Upper lobe of left lung (tissue), 5 donors: ENCODE measurements around a stretch of chr9.

- PRO-cap, 2 experiments: no peak in any of the 2 experiments
- RAMPAGE, long total RNA, 4 experiments: no peak in any of the 4 experiments
Measured at GRCh38 chr9:66267623-66268007, 530.7 kb downstream of the FOXD4L4 start.

DNA sequence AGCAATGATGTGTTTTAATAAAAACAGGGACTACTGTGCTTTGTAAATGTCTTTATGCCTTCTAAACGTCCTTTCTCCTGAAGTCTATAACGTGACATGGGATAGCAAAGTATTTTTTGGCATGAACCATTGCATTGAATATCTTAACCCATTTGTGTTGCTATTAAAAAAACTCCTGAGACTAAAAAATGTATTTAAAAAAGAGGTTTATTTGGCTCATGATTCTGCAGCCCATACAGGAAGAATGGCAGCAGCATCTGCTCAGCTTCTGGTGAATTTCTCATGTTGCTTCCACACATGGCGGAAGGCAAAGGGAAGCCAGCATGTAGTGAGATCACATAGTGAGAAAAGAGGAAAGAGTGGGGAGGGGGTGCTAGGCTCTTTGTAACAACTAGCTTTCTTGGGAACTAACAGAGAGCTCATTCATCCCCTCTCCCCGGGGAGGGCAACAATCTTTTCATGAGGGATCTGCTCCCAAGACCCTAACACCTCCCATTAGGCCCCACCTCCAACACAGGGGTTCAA is 87.6 kb upstream of the ZNF658 start:
- PRO-cap, 2 experiments: no peak in any of the 2 experiments
- RAMPAGE, long total RNA, 4 experiments: no peak in any of the 4 experiments

GRCh38 chr9:67711297-67711776 is 147.4 kb upstream of the ANKRD20A1 start:
- PRO-cap, 2 experiments: no peak in any of the 2 experiments
- RAMPAGE, long total RNA, 4 experiments: no peak in any of the 4 experiments

GRCh38 chr9:67717834-67718413 is 140.8 kb upstream of the ANKRD20A1 start:
- PRO-cap, 2 experiments: no peak in any of the 2 experiments
- RAMPAGE, long total RNA, 4 experiments: no peak in any of the 4 experiments

GRCh38 chr9:67726254-67726430 is 132.6 kb upstream of the ANKRD20A1 start:
- PRO-cap, 2 experiments: no peak in any of the 2 experiments
- RAMPAGE, long total RNA, 4 experiments: no peak in any of the 4 experiments

DNA sequence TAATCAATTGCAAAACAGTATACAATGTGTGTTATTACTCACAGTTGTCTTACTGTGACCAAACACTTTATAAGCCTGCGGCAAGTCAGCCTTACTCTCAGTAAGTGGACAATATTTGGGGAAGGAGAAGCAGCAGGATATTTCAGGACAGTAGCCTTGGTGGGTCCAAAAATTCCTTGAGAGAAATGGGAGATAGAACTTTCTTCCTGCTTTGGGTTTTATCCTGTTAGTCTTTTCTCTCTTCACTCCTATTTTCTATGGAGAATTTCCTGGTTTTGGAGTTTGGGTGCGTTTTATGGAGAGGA is 824 bp upstream of the PGM5 start:
- PRO-cap, 2 experiments: no peak in any of the 2 experiments
- RAMPAGE, long total RNA, 4 experiments: no peak in any of the 4 experiments

DNA sequence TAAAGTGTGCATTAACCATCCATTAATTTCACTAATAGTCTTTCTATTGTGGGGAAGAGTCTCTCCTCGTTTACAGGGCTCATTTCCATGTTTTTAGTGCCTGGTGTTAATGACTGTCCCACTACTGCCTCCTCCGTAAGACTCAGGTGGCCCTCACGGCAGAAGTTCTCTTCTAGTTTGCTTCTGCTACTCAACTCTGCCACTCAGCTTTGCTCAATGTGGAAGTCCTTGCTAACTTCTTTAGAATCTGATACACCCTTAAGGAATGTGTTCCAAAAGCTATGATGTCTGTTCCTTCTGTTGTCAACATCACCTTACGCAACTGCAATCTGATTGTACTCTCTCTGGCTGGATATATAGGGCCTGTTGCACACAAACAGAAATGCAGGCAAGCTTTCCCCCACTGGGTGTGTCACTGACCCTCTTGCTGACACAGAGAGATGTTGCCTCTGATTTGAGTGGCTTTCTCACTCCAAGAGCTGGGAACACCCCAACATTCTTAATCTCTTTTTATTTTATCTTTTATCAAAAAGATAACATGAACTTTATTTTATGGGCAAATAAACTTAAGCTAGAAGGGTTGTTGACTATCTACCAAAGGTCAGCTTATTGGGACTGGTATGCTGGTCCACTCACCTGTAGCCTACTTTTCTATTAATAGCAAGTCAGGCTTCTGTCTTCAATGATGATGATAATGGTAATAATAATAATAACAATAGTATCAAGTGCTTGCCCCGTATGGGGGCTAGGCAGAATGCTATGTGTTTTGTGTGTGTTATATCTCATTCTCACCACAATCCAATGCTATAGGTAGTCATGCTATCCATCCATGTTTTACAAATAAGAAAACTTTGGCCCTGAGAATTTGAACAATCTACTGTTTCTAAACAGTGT is 25.2 kb downstream of the TMEM252 start:
- PRO-cap, 2 experiments: no peak in any of the 2 experiments
- RAMPAGE, long total RNA, 4 experiments: no peak in any of the 4 experiments

GRCh38 chr9:69067790-69068922 is 32.6 kb downstream of the FXN start:
- PRO-cap, 2 experiments: no peak in any of the 2 experiments
- RAMPAGE, long total RNA, 4 experiments: no peak in any of the 4 experiments

DNA sequence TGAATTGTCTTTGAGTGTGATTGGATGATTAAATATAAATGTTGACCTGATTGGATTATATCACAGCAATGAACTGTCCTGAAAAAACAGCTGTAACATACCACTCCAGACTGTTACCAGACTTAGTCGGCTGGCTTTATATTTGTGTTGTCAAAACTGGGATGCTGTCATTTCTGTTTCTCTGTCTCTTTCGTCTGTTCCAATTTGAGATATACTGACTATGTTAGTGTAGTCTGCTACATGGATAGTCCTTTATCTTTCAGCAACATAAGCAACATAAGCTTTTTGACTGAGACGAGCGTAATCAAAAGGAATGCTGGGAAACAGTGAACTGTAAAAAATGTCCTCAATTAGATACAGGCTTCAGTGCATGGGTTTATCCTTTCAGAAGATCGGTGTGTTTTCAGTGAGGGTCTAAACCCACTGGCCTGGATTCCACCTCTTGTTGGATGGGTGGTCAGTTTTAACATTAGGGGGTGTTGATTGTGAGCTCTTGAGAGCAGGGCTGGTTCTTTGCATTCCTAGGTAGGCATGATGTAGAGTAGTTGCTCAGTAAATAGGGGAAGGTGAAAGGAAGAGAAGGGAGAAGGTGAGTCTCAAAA is 13.3 kb downstream of the TJP2 start:
- PRO-cap, 2 experiments: no peak in any of the 2 experiments
- RAMPAGE, long total RNA, 4 experiments: no peak in any of the 4 experiments

DNA sequence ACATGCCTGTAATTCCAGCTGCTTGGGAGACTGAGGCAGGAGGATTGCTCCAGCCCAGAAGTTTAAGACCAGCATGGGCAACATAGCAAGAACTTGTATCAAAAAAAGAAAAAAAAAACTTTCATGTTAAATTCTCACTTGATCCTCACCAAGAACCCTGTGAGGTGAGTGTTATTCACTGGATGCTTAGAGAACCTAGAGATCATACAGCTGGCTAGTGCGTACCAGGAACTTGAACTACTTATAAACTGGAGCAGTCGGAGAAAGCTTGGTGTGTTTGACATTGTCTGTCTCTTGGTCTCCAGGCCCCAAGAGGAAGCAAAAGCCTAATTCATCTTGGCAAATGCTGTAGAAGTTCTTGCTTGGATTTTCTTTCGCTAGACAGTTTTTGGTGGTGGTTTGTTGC is 18.1 kb downstream of the TJP2 start:
- PRO-cap, 2 experiments: no peak in any of the 2 experiments
- RAMPAGE, long total RNA, 4 experiments: no peak in any of the 4 experiments

DNA sequence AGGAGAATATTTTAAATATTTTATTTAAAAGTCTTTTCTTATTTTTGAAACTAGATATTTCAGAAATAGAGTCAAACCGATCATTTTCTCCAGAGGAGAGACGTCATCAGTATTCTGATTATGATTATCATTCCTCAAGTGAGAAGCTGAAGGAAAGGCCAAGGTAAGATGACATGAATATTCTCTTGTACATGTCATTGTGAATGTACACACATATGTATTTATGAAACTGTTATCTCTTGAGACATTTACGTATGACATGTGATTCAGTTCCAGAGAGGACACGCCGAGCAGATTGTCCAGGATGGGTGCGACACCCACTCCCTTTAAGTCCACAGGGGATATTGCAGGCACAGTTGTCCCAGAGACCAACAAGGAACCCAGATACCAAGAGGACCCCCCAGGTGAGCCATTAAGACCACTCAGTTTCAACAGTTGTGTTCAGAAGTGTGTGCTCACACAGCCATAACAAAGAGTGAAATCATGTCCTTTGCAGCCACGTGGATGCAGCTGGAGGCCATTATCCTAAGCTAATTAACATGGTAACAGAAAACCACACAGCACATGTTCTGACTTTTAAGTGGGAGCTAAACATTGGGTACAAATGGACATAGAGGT is 53.7 kb downstream of the TJP2 start:
- PRO-cap, 2 experiments: no peak in any of the 2 experiments
- RAMPAGE, long total RNA, 4 experiments: no peak in any of the 4 experiments

DNA sequence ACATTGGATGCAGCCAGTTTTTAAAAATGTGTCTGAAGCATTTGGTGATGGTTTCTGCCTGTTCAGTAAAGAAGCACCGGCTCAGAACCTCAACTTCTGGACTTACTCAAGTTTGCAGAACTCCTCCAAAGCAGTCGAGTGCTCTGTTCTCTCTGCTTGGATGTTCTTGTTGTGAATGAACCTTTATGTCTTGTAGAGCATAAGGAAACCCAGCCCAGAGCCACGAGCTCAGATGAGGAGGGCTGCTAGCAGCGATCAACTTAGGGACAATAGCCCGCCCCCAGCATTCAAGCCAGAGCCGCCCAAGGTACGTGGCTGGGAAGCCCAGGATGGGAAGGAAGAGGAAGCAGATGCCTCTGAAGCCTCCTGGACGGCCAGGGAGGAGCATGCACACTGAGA is 75.1 kb downstream of the TJP2 start:
- PRO-cap, 2 experiments: no peak in any of the 2 experiments
- RAMPAGE, long total RNA, 4 experiments: no peak in any of the 4 experiments

GRCh38 chr9:69273113-69273597 is 51.9 kb upstream of the ENTREP1 start:
- PRO-cap, 2 experiments: no peak in any of the 2 experiments
- RAMPAGE, long total RNA, 4 experiments: no peak in any of the 4 experiments

DNA sequence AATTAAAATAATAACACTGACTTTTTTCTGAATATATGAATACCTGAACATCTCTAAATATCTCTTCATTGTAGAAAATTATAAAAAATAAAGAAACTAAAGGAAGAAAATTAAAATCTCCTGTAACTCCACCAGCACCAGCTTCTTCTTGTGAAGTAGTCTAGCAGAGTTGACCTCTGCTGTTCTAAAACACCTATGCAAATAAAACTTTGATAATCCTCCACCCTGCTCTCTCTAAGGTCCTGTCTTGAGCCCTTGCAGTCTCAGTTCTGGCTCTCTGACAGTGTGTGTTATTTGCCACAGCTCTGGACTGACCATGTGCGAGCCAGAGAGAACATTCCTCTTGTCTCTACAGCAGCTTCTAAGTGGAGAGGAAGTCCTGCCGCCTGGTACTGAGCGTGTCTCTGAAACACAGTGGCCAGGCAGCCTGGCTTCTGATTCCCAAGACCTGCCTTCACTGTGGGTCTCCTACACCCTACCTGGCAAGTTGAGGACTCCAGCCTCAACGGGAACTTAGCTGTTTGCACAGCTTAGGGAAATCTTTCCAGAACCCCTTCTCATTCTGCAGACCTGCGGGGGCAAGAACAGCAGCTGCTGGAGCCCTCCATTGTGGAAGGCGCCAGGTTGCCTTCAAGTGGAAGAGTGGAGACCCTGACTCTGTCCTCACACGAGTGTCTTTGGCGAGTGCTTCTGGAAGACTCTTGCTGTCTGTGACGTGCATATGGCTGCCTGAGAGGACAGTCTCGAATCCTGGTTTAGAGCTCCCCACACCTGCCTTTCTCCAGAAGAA is 61.7 kb downstream of the ENTREP1 start:
- PRO-cap, 2 experiments: no peak in any of the 2 experiments
- RAMPAGE, long total RNA, 4 experiments: start-site peak on the plus strand in 1 of 4 experiments, centred at position 568 of the sequence, 11 reads per replicate

DNA sequence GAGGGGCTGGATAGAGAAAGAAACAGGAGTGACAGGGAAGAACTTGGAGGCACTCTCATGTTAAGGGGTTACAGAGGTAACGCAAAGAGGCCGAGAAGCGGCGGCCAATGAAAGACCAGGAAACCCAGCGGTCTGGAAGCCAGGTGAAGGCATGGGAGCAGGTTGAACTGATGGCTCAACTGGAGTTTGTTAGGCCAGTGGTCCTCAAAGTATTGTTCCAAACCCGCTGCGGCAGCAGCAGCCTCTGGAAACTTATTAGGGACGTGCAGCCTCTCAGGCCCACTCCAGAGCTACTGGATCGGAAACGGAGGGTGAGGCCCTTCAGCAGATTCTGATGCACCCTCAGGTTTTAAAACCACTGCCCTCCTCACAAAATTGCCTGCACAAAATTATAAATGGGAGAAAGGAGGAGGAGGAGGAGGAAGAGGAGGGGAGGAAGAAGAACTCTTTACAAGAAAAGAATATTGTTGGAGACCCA is 775 bp upstream of the MAMDC2 start:
- PRO-cap, 2 experiments: no peak in any of the 2 experiments
- RAMPAGE, long total RNA, 4 experiments: no peak in any of the 4 experiments

DNA sequence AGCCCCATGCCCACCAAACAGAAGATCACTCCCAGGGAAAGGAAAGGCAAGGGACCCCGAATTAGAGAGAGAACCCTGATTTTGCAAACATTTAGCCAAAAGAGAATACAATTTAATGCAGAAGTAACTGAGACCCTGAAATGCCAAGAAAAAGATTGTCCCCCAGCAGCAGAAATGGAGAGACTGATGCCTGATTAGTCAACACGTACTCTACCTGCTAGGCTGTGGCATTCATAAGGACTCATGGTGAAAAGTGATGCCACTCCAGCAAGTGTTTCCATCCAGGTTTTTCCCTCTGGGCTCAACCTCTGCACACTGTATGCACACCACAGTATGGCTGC is 14.1 kb downstream of the KLF9 start:
- PRO-cap, 2 experiments: no peak in any of the 2 experiments
- RAMPAGE, long total RNA, 4 experiments: no peak in any of the 4 experiments

DNA sequence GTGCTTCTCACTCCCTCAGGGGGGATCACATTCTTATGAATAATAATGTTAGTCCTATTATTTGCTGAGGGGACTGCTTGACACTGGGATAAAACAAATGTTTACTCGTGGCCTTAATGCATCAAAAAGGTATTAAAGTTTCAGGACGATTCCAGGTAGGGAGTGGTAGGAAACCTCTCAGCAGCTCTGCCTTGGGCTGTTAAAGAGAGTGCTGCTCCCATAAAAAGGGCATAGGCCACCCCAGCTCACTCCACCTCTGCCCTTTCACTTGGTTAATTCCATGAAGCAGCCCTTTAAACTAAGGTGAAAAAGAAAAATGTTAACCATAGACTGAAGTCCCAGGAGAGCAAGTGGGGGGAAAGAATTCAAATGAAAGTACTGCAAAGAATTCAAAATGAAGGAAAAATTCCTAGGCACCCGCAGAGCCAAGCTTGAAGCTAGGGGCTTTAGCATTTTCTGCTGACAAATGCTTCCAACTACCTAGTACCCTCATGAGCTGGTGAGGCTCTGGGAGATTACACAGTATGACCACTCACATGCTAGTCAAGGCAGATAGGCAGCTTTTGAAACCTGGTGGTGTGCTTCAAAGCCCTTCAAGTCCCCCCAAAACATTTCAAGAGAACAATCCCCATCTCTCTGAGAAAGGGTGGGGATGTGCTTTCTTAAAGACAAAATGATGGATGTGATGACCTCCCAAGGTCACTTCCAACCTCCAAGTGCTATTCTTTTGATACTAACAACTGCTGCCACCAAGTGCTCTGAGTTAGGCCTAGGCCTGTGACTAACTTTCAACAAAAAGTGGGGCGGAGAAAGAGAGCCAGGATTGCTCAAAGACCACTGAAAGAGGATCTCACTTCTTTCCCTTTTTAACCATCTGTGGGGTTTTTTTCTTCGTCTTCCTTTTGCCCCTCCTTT is 8.4 kb downstream of the KLF9 start:
- PRO-cap, 2 experiments: no peak in any of the 2 experiments
- RAMPAGE, long total RNA, 4 experiments: no peak in any of the 4 experiments

DNA sequence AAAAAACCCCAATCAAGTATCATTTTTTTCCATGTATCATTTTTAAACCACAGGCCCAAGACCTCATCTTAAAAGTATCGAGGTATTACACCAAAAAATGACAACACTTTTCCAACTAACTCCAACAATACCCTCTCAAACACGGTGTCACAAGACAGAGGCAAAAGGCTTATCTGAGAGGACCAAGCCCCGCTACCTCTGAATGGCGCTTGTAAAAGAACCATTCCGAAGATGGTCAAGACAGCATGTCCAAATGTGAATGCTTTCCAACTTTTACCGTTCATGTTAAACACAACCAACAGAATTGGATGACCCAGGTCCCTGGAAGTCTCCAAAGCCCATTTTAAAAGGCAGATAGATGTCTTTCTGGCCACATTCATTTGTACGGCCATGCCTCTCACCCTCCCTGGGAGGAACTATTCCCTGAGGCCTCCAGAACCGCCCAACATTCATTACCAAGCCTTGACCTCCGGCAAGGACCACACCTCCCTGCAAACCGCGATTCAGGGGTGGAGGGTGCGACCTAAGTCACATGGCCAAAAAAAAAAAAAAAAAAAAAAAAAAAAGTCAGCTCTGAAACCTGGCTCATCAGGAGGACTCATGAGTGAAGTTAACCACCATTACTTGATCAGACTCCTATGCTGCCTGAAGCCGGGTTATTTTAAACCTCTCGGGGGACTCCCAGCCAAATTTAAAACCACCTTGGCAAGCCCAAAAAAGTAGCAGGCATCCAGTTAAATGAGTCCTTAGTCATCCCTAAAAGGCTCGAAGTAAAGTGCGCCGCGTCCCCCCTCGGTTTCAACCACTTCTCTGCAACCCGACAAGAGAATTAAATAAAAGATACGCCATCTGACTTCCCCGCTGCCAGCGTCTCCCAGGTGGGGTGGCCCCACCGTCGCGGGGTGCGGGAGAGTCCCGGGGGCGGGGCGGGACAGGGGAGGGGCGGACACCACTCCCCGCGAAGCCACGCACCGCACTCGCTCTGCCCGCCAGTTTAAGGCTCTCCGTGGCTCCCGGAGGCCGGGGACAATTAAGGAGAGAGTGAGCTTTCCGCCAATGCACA is 2.5 kb downstream of the KLF9 start:
- PRO-cap, 2 experiments: peak in 2 of 2 experiments; most common plus-strand start position 620 of the sequence (in 2); most common minus-strand start position 418 of the sequence (in 2)
- RAMPAGE, long total RNA, 4 experiments: start-site peak on the plus strand in 1 of 4 experiments, centred at position 1,005 of the sequence, 5 reads per replicate; start-site peak on the minus strand in 1 of 4 experiments, centred at position 869 of the sequence, 17 reads per replicate

GRCh38 chr9:70412712-70413342 is 1.6 kb downstream of the KLF9 start:
- PRO-cap, 2 experiments: peak in 1 of 2 experiments; most common plus-strand start chr9:70413055 (in 1); most common minus-strand start chr9:70412876 (in 1)
- RAMPAGE, long total RNA, 4 experiments: start-site peak on the plus strand in 2 of 4 experiments, at chr9:70413021-70413128 at its widest, 5 to 14 reads per replicate

DNA sequence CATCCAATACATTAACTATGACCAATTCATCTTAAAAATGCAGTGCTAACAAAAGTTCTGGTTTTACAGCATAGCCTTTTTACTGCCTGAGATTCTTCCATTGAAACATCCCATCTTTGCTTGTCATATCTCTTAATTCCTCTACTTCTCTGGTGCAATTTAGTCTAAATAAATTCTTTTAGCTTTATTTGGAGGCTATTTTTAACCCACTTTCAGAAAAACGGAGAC is 179 bp upstream of the KLF9 start:
- PRO-cap, 2 experiments: no peak in any of the 2 experiments
- RAMPAGE, long total RNA, 4 experiments: no peak in any of the 4 experiments